Left lung (tissue), 1 donor: ENCODE measurements around a stretch of chr2.

DNA sequence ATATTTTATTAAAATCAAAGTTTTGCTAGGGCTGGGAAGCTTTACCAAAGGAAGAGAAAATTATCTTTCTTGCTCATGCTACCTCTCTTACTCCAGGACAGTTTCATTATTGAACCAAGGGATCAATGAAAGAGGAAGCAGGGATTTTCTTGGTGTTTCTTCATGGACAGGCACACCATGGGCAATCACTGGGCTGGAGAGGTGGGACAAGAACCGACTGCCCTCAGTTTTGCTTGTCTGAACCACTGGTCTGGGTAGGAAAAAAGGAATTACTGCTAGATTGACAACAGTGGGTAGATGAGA lies 15.3 kb downstream of the TANK start:
- PRO-cap: no peak

GRCh38 chr2:161326648-161327285 lies 18.5 kb downstream of the PSMD14 start:
- PRO-cap: no peak

DNA sequence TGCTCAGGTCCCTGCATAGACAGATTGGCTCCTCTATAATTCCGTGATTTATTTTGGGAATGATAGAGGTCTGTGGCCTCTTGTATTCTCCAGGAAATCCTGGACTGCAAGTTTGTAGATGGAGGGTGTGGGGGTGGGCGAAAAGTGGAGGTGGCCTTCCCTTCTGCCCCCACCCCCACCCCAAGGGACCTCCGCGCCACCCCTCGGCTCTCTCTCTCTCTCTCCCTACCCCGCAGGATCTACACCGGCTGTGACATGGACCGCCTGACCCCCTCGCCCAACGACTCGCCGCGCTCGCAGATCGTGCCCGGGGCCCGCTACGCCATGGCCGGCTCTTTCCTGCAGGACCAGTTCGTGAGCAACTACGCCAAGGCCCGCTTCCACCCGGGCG lies 7.0 kb downstream of the TBR1 start:
- PRO-cap: no peak

DNA sequence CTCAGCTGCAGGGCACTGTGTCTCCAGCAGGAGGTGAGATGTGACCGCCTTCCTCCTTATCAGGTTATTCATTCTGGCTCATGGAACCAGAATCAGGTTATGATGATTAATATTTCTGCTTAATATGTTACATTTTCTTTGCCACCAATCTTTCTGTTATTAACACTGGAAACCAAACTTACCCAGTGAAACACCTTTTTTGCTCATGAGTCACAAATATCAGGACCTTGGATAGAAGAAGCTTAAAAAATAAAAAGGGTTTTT lies 85.4 kb downstream of the DPP4 start:
- PRO-cap: no peak

- PRO-cap: no peak
These were observed 23.7 kb downstream of the DPP4 start for GRCh38 chr2:162050351-162050735.

DNA sequence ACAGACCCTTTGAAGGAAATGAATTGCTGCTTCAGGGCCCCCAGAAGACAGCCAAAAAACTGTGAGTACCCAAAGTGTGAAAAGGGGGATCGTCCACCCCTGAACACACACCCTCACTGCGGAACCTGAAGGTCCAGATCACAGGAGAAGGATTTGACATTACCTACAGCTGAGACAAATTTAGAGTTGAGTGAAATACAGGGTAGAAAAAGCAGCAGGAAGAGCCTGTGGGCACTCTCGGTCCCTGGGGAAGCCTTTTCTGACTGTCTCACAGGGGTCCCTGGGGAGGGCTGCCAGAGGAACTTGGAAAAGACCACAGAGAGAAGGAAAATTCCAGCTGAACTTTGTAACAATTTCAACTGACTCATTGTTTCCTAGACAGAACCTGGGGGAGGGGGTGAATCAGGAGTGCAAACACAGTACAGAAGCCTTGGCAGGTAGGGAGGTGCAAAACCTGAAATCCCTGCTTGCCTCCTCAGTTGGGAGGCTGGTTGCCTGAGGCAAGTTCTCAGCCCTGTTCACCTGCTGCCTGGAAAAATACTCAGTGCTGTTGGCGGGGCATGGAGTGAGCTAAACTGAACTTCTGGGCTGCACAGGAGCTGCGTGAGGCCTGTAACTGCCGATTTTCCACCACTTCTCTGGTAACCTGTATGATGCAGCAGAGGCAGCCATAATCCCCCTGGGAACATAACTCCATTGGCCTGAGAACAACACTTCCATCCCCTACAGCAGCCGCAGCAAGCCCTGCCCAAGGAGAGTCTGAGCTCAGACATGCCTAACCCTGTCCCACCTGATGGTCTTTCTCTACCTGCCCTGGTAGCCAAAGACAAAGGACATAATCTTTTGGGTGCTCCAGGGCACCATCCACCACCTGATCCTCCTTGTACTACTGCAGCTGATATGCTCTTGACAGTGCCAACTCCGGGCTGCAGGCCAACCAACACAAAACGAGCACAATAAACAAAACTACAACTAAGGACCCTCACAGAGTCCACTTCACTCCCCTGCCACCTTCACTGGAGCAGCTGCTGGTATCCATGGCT lies 106.6 kb downstream of the GRB14 start:
- PRO-cap: no peak

DNA sequence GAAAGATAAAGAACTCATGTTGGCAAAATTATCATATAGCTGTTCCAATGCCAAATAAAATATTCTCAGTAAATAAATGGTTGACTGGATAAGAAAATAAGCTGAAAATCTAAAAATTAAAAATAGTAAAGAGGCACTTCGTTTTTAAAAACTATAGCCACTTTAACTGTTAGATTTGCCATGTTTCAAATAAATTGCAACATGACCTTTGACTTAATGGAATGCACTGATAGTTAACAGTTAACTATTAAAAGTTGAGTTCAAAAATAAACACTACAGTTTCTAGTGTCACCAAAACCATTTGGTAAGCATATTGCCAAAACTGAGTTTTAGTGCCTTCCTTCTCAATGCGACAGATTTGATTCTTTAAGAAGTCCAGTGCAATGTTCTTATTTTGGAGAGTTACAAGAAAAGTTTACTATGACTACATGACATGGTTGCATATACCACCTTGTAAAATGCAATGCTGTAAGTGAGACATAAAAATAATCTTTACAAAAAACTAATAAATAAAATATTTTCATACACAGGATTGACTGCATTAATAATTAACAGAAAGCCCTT lies 54.0 kb downstream of the GRB14 start:
- PRO-cap: no peak

- PRO-cap: no peak
These were observed 89.5 kb upstream of the GRB14 start for GRCh38 chr2:164710617-164711290.

DNA sequence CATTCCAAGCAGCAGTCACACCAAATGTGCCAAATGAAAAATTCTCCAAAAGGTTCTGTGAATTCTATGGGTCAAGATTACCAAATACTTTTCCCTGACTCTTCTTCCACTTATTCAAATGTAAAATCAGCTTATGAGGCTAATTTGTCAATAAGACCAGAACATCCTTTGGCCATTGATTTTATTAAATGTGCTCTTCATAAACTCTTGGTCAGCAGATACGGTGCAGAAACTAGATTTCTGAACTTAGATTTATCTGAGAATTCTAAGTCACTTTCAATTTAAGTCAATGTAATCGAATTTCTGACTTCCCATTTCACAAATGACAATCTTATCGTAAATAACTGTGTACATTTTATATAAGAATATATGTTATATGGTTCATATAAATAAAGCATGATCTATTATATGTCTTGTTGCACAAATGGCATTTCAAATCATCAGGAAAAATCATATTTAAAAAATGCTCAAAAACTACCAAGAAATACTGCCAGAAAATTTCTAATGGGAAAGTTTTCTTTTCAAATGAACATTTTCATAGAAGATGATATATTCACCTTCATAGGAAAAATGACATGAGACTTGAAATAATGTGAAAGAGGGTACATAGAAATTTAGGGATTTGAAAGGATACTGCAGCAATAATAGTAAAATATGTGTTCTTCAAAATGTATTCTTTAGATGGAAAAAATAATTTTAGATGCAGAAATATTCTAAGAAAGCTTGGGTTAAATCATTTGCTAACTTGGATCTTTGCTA lies 94.8 kb upstream of the GRB14 start:
- PRO-cap: no peak

DNA sequence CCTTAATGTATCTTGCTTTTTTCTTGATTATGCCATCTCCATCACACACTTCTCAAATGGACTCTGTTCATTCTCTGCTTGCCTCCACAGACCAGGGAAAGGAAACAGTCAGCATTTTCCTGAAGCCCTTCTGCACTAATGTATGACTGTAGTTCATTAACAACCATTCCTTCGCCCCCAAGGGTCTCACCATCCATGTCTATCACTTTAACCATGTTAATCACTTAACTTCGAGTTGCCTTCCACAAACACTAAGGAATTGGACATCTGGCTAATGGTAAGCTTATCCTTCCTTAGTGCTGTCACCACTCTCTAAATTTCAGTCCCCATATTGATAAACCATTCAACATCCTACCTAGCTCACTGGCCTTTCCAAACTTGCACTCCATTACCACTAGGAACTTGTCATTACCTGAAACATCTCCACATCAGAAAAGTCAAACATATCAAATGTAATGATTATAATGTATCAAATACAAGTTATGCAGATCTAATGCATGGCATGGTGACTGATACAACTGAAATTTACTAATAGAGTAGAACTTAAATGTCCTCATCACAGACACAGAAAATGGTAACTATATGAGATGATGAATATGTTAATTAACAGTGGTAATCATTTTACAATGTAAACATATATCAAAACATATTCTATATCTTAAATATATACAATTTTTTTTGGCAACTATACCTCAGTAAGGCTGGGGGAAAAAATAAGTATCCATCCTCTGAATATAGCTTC lies 54.6 kb downstream of the COBLL1 start:
- PRO-cap: no peak

DNA sequence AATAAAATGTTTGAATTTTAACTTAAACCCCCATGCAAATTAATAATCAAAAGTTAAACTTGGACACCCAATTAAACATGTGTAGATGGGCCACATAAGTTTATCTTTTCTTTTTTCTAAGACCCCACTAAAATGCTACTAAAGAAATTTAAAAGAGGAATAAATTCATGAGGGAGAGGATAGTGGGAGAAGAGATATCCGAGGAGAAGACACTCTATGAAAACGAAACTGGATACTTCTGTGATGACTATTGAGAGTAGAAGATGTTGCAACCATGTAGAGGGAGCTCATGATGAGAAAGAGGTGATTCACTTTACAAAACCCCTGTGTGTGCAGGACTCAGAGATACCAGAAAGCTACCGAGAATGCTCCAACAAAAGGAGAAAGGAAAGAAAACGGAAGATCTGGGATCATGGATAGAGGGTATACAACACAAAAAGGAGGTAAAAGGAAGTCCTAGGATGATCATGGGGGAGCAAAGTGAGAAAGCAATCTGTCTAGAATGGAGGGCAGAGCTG lies 34.9 kb downstream of the SLC38A11 start:
- PRO-cap: no peak

GRCh38 chr2:164991622-164992130 lies 36.4 kb upstream of the SLC38A11 start:
- PRO-cap: no peak

DNA sequence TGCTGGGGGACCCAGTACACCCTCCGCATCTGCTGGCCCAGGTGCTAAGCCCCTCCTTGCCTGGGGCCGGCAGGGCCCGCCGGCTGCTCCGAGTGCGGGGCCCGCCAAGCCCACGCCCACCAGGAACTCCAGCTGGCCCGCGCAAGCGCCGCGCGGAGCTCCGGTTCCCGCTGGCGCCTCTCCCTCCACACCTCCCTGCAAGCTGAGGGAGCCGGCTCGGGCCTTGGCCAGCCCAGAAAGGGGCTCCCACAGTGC lies 39.6 kb upstream of the SLC38A11 start:
- PRO-cap: no peak

- PRO-cap: no peak
These were observed 35.5 kb downstream of the SCN2A start for GRCh38 chr2:165274575-165275174.

- PRO-cap: no peak
These were observed 67.2 kb downstream of the TTC21B start for GRCh38 chr2:165886373-165886815.

GRCh38 chr2:166485972-166486256 lies 8.1 kb downstream of the SCN7A start:
- PRO-cap: no peak

- PRO-cap: no peak
These were observed 152.0 kb upstream of the B3GALT1 start for GRCh38 chr2:167140721-167141274.

GRCh38 chr2:167293379-167293902 lies 640 bp downstream of the B3GALT1 start:
- PRO-cap: no peak

DNA sequence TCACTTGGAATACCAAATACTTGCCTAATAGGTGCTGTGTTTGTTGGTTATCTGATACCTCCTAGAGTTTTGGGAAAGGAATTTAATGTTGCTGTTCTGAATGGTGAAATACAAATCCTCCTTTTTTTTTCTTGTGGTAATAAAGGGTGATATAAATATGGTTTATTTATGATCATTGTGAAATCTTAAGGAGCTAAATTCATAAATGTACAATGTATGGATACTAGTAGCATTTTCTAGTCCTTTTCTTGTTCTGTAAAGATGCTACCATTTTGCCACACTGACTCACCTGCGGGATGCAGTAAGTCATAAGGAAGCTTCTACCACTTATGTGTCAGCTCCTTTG lies 60.9 kb downstream of the B3GALT1 start:
- PRO-cap: no peak

DNA sequence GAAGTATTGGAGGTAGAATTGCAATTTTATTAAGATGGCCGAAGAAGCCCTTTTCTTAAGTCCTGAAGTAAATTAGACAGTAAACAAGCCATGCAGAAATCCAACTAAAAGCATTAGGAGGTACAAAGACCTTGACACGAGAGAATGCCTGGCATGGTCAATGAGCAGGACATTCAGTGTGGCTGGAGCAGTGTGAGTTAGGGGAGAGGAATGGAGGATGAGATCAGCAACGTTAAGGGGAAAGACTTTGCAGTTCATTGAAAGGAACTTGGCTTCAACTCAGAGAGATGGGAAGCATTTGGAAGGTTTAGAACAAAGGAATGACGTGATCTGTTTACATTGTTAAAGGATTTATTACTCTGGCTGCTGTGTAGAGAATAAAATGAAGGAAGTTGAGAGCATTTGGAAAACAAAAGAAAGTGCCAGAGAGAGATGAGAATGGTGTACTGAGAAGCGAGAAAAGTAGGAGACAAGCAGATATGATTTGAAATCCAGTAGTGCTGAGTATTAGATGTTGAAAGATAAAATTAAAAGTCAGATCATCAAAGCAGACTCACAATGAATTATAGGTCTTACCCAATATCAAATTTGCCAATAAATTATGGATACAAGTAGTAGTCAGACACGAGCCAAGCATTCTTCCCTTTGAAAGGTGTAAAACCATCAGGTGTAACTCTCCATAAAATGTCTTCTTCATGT lies 216.9 kb downstream of the B3GALT1 start:
- PRO-cap: no peak